WTC11 (cell line): ENCODE measurements around a stretch of chr6.

DNA sequence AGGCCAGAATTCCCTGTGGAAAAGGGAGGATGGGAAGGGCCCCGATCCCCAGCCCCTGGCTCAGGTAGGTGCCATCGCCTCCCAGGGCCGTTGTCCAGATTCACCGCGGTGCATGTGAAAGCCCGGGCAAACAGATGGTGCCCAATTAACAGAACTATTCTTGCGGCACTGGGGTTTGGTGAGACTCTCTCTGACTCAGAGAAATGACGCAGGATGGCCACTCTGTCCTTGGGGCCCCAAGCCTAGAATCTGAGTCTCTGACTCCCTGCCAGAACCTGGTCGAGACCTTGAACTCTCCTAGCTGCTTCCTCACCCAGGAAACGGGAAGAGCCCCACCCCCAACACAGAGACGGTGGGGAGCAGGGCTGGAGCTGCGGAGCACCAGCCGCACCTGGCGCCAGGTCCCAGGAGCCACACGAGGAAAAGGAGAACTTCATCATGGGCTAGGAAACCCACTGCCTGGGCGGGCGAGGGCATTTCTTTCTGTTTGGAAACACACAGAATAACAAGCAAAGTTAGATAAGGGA lies 29.7 kb upstream of the RPS6KA2 start:
- PRO-cap, result no peak

GRCh38 chr6:166744915-166745225 lies 117.8 kb upstream of the RPS6KA2 start:
- PRO-cap, result no peak

DNA sequence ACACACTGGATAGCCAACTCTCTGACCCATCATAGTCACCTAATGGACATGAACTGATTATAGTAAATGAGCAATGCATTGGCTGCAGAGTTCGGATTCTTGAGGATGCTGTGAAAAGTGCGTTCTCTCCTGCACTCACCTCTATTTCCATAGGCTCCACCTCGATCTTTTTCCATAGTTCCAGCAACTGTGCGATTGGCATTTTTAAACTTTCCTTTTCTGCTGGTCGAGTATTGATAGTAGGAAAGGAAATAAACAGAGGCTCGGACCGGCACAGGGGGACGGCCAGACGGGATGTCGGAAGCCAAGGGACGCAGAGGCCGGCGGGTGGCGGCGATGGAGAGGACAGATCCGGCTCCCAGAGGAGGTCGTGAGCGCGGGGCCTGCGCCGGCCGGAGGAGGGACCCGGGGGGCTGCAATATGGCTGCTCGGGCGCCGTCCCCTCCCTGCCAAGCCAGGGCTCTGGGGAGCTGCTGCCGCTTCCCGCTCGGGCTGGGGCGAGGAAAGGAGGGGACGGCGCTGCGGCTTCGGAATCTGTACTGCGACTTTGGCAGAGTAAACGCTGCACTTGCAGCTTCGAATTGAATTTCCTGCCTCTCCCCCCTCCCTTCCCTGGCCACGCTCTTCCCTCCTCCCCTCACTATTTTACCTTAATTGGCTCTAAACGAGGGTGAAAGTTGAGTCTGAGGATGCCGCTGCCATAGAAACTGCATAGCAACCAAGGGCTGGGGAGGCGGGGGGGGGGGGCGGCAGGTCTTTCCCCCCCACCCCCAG lies 94.2 kb downstream of the RNASET2 start:
- PRO-cap, result bidirectional peak, plus-strand start at position 479 of the sequence, minus-strand start at position 543 of the sequence

- PRO-cap, result no peak
Measured at GRCh38 chr6:166904223-166904717, 52.1 kb downstream of the RNASET2 start.

DNA sequence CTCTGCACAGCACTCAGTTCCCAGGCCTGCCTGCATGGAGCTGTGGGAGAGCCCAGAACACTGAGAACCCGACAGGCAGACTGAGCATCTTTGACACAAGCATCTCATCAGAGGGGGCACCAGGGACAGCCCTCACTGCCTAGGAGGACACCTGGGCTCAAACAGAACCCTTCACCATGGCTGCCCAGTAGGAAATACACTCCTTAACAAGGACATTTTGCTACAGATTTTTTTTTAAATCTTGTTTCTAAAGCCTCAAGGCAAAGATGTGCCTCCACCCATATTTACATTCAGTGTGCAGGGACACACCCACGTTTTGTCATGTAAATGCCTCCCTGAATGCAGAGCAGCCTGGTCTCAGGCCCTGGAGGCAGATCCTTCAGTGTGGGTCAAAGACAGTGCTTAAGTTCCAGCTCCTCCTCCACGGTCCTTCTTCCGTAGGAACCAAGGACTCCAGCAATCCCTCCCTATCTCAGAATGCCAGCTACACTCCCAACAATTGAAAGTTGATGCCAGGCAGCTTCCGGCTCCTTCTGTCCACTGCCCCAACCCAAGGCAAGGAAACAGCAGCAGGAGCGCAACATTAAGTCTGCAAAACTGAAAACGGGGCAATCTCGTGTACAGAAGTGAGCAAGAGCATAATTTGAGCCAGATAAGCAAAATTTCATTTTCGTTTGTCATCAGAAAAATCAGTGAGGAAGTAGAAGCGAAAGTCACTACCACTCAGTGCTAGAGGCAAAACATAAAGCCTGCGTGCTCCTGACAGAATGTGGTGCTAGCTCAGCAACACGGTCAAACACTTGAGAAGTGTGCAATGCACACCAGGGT lies 6.3 kb downstream of the RNASET2 start:
- PRO-cap, result no peak

GRCh38 chr6:166998630-166999145 lies 509 bp upstream of the CEP43 start:
- PRO-cap, result bidirectional peak, plus-strand start at chr6:166999403, minus-strand start at chr6:166999076

DNA sequence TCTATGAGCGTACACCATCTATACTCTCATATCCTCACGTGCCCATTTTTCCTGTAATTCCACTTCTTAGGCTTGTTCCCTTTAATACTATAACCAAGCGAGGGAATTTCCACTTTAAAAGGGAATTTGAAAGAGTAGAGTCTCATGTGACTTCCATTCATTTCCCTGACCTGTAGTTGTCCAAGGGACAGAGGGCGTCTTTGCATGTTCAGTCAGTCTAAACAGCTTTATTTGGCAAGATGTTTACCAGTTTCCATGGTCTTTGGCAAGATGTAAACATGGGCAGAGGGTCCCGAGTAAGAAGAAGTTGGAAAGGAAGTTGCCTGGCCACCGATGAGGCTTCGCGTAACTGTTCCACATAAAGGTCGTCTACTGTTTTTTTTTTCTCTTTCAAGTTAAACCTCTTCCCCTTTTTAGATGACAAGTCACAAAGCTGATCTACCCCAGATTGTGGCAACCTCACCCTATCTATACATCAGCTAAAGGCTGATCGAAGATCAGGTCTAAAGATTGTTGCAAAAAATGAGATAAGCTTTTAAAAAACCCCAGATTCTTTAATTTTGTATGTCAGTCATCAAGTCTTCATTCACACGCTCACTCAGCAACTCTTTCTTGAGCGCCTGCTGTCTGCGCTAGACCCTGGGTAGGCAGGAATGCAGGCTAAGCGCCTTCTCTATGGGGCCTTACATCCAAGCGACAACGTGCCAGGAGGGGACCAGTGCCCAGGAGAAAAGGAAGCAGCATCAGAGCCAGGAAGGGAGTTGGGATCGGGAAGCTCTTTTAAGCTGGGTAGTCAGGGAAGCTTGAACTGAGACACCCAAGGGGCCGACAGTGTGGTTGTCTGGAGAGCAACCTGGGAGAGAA lies 31.7 kb upstream of the CCR6 start:
- PRO-cap, result no peak

DNA sequence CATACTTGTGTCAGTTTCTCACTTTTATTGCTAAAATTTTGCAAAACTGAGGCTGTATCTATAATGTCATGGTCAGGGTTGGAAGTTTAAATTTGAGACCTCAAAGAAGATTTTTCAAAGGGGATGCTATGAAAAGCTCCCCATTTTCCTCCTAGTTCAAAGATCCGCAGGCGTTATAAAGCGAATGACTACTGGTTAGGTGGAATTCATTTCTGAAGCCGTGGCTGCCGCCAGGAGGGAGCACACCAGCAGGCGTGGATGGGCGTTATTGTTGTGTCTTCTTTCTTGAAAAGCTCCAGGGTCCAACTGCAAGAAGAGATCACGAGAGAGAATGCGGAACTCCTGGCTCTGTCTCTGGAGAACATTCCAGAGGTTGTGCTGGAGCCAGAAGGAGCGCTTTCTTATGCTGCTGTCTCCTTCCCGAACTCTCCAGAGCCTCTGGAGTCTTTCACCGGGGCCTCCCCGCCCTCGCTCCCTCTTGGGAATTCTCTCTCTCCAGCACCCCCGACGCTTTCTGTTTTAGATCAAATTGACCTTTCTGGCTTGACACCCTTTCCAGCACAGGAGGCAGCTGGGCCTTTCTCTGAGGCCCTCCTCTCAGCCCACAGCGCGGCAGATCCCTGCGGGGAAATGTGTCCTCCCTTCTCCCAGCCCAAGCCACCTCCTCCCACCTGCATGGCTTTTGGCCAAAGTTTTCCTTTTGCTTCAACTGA lies 6.9 kb upstream of the CCR6 start:
- PRO-cap, result no peak

DNA sequence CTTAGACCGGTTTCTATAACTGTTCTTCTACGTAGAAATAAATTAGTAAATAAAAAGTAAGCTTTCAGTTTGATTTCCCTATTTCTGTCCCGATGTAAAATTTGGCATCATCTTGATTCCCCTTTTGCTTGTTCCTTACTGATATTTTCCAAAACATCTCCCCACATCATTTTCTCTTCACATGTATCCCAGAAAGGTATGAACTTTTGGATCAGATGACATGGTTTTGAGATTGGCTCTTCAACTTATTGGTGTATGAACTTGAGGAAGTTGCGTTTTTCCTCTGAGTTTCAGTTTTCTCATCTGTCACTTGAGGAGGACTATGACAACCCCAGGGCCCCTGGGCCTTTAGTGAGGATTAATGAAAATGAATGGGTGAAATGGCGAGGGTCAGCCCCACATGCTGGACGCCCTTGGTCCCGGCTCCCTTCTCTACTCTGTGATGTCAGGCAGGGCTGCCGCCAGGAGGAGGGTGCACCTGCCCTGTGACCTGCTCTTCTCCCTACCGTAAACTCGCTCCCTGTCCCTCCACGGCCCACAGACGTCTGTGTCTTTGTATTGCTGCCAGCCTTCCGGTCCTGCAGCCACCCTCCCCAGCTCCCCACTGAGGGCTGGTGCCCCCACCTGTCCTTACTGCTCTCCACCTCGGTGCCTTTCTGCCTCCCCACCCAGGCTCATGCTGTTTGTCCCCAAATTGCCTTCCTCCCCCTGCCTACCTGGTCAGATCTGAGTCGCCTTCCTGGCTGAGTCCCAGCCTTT lies 4.2 kb upstream of the CCR6 start:
- PRO-cap, result no peak

DNA sequence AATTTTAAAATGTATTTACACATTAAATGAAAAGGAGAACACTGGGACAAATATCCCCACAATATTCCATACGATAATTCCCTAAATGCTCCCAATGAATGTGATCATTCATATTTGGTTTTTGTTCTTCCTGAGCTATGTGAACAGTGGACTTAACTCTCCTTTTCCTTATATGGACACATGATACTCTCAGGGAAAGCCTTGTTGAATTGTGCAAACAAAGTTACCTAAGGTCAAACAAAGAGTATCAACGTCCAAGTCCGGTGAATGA lies 14.7 kb upstream of the TTLL2 start:
- PRO-cap, result no peak

DNA sequence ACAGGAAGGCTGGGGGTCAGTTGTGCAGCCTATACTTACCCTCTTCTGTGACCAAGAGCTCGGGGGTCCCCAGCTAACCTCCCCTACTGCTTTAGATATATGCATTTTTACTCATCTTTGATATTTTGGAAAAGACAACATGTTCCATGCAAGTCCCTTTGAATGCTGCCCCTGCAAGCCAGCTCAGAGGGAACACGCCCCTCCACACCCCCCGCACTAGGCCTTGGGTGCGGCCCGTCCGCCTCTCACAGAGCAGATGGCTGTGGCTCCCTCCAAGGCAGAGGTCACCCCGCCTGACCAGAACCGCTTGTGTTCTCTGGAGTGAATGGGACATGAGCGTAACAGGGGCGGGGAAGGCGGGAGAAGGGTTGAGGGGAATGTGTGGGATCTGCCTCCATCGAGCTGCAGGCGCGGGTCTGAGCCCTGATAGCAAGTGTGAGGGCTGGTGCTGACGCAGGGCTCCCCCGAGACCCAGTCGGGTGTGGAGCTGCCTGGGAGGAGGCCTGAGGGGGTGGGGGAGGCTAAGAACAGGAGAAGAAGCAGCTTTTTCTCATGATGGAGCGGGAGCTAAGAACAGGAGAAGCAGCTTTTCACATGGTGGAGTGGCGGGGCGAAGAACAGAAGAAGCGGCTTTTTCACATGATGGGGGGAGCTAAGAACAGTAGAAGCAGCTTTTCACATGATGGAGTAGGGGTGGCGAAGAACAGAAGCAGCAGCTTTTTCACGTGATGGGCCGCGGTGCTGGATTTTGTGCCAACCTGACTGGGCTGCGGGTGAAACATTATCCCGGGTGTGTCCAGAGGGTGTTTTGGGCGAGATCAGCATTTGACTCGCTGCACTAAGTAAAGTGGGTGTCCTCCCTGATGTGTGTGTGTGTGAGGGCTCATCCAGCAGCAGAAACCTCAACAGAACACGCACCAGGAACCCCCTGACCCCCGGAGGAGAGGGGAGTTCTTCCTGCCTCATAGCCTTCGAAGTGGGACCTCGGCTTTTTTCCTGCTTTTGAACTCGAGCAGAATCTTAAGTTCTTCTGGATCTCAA lies 169.2 kb downstream of the TTLL2 start:
- PRO-cap, result no peak

DNA sequence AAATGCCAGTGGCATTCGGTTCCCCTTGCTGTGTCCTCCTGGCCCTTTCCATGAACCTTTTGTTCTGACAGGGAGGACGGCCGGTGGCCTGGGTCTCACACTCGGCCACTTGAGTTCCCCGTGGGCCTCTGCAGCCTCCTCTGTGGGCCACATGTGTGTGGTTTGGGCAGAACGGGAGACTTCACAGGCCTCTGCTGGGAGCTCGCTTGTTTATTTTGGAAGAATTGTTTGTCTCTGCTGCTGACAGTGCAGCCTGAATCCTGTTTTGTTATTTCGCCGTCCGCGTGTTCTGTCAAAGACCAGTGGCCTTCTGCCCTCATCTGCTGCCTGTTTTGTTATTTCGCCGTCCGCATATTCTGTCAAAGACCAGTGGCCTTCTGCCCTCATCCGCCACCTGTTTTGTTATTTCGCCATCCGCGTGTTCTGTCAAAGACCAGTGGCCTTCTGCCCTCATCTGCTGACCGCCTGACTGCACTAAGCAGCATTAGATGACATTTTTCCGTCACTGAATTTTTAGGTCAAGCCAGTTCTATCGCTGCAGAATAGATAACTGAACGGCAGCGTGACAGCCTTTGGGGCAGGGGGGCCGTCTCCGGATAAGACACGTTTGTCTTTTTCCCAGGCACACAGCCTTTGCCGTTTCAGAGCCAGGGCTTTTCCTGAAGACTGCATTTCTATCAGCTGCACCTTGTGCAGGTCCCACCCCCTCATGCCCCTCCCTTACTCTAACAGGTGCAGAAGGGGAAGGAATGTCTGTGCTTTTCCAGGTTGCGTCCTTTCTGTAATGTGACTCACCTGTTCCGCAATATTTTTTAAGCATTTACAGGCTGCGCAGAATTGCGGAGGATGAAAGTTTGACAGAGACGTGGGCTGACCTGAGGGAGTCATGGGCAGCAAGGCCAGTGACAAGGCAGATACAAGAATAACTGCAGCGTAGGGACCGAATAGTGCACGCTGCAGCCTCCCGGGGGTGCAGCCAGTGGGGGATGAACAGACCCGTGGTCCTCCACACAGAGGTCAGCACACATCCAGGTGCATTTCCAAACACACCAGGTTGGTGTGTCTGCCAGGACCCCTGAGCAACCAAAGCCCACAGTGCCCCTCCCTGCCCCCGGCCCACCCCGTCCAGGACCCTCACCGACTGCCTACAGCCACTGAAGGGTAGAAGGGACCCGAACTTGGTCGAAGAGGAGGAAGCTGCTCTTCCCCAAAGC lies 158.4 kb upstream of the AFDN start:
- PRO-cap, result no peak

- PRO-cap, result no peak
Measured at GRCh38 chr6:167675858-167676723, 150.6 kb upstream of the AFDN start.

DNA sequence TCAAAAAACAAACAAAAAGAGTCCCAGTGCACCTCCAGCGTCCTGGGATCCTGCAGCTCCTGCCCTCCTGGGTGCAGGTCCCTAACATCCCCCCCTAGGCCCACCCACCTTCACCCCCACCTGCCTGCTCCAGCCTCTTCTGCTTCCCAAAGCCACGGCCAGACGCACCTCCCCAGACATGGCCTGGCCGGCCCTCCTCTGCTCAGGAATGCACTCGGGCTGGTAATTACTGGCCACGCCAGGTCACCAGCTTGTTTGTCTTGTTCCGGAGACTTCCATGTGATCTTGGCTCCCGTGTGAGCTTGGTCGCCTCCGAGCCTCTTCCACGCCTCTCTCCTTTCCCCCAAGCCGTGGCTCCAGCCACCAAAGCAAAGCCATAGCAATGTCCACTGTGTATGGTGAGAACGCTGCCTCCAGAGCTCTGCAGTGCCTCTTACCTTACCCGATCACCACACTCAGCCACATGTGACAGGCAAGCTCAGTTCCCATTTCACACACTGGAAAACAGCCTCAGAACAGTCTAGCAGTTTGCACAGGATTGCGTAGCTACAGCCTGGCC lies 48.2 kb upstream of the AFDN start:
- PRO-cap, result no peak

DNA sequence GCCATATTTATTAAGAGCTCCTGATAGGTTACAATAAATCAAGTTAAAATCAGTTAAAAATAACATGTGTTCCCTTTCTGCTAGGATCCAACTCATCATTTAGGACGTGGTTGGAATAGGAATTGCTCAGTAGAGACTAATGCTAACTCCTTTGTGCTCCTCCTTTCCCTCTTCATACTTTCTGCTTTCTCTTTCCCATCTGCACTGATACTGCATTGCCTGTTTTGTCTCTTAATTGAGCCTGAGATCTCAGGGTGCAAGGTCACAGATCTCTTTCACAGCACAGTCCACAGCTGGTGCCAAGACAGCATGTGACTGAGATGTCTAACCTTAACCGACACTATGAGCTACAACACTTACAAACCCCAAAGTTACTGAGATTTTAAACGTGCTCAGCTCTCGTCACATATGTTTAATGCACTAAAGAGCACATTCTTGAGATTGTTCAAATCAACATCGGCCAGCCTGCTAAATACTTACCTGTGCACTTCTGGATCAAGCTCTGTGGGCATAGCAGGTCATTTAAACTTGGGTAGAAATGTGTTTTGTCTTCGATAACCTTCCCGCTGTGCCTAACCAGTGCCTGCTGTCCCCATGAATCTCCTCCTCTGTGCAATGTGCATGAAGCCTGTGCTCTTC lies 39.8 kb upstream of the AFDN start:
- PRO-cap, result no peak

DNA sequence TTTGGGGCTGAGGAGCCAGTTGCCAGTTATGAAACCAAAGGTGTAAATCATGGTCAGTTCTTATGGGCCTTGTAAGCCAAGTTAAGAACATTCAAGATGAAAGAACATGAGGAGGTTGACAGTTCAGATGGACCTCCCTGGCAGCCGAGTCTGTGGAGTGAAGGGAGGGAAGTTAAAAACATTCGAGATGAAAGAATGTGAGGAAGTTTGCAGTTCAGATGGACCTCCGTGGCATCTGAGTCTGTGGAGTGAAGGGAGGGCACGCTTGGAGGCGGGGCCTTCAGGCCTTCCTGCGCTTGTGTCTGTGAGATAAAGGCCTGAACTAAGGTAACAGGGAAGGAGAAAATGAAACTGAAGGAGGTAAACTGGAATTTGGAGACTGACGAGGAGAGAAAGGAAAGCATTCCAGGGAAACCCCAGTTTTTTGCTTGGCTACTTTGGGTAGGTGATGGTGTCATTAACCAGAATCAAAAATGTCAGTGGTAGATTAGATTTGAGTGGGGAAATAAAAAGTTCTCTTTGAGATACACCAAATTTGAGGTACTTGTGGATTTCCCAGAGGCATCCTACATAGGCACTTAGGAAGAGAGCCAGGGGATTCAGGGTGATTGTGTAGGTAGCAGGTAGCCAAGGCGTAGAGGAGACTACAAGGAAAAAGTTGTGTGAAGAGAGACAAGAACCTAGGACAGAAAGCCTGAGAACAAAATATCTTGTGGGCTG lies 14.2 kb downstream of the AFDN start:
- PRO-cap, result no peak

DNA sequence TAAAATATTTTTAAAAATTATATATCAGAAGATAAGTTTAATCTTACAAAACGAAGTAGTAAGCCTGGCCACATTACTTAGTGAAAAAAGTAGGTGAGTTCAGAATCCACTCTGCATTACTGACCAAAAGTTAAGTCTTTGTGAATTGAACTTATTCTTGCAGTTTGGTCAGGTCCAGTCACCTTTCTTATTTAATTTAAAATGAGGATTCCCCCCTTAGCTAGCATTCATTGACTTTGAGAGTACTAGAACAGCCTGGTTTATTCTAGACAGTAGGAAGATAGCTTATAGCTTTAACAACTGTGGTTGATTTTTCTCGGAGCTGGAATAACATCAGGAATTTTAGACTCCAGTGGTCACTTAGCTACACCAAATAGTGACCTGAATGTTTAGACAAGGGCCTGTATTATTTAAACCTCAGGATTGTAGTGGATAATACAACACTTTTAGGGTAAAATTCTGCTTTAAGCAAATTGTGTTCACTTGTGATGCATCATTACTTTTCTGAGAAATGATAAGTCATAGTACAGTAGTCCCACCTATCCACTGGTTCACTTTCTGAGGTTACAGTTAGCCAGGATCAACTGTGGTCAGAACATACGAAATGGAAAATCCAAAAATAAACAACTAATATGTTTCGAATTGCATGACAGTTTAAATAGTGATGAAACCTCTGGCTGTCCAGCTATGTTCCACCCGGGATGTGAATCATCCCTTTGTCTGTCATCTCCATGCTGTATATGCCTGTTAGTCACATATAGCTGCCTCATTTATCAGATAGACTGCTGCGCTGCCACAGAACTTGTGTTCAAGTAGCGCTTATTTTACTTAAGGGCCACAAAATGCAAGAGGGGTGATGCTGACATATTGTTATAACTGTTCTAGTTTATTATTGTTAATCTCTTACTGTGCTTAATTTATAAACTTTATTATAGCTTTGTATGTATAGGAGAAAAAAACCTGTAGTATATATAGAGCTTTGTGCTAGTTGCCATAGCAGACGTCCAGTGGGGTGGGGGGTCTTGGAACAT lies 29.0 kb downstream of the AFDN start:
- PRO-cap, result no peak

DNA sequence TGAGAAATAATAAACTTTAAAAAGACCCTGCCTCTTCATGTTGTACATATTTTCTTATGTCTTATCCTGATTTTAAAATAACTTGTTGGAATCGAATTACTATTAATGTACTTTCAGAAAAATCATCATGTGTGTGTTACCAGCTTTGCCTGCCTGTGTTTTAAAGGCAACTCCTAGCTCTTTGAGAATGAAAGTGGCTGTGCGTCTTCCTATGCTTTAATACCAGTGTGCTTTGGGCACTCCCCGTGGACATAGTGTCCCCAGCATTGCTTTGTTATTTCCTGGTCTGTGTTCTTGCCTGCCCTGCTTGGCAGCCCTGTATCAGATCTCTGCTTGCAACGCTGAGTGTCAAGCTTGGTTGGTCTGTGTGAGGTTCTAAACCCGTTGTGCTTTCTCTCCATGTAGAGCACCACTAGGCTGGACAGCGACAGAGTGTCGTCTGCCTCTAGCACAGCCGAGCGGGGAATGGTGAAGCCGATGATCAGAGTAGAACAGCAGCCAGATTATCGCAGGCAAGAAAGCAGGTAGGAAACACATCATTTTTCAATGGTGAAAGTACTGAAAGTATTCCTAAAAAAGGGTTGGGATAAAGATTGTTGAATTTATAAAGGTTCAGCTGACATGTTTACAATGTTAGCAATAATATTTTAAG lies 80.2 kb downstream of the AFDN start:
- PRO-cap, result no peak

- PRO-cap, result no peak
Measured at GRCh38 chr6:167962583-167963206, 34.8 kb upstream of the KIF25 start.

GRCh38 chr6:167998074-167998341 lies 537 bp downstream of the KIF25 start:
- PRO-cap, result no peak